Cardiac fibroblast (primary cell): ENCODE measurements around the genes ARL14 and PPM1L.

GRCh38 chr3:158217517-158218476 is 107.9 kb downstream of the RSRC1 start:
- RRBS = no CpG with 5 or more reads among the region's 4 CpGs

DNA sequence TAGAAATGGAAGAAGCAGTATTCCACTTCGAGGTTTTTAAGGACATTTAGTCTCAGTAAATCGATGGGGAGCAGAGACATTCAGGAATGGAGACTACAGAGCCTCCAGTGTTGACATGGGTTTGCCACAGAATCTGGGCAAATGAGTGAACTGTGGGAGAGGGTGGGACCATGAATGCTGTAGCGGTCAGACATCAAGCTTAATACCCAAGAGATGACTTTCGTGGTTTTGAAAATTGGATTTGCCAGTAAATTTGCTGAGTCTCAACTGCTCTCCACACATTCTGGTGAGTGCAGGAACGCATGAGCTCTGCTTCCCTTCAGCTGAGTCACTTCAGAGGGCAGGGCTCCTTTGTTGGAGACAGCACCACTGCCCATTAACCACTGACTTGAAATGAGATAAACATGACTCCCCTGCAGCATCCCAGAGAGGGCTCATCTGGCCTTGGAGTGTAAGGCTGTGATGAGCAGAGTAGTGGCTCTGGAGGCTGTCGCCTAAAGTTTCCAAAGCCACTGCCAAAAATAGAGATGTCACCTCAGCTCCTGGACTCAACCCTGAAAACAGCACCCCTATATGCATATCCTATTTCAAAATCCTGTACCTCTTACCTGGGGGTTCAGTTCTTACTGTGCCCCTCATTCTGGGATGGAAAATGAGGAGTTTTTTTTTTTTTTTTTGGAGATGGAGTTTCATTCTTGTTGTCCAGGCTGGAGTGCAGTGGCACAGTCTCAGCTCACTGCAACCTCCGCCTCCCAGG is 22.5 kb downstream of the RARRES1 start:
- RRBS = no CpG with 5 or more reads among the region's 7 CpGs

- RRBS = no CpG with 5 or more reads among the region's 14 CpGs
These were observed 32.3 kb downstream of the MFSD1 start for GRCh38 chr3:158833767-158834923.

GRCh38 chr3:159169653-159170322 is 100.7 kb downstream of the IQCJ start:
- RRBS = no CpG with 5 or more reads among the region's 2 CpGs

GRCh38 chr3:159804753-159805650 is 420.2 kb upstream of the C3orf80 start:
- RRBS = no CpG with 5 or more reads among the region's 5 CpGs

DNA sequence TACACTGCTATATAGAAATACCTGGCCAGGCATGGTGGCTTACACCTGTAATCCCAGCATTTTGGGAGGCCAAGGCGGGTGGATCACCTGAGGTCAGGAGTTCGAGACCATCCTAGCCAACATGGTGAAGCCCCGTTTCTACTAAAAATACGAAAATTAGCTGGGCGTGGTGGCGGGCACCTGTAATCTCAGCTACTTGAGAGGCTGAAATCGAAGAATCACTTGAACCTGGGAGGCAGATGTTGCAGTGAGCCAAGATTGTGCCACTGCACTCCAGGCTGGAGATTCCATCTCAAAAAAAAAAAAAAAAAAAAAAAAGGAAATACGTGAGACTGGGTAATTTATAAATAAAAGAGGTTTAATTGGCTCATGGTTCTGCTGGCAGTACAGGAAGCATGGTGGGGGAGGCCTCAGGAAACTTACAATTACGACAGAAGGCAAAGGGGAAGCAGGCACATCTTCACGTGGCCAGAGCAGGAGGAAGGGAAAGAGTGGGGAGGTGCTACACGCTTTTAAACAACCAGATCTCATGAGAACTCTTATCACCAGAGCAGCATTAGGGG is 374.9 kb upstream of the C3orf80 start:
- RRBS = no CpG with 5 or more reads among the region's 11 CpGs

DNA sequence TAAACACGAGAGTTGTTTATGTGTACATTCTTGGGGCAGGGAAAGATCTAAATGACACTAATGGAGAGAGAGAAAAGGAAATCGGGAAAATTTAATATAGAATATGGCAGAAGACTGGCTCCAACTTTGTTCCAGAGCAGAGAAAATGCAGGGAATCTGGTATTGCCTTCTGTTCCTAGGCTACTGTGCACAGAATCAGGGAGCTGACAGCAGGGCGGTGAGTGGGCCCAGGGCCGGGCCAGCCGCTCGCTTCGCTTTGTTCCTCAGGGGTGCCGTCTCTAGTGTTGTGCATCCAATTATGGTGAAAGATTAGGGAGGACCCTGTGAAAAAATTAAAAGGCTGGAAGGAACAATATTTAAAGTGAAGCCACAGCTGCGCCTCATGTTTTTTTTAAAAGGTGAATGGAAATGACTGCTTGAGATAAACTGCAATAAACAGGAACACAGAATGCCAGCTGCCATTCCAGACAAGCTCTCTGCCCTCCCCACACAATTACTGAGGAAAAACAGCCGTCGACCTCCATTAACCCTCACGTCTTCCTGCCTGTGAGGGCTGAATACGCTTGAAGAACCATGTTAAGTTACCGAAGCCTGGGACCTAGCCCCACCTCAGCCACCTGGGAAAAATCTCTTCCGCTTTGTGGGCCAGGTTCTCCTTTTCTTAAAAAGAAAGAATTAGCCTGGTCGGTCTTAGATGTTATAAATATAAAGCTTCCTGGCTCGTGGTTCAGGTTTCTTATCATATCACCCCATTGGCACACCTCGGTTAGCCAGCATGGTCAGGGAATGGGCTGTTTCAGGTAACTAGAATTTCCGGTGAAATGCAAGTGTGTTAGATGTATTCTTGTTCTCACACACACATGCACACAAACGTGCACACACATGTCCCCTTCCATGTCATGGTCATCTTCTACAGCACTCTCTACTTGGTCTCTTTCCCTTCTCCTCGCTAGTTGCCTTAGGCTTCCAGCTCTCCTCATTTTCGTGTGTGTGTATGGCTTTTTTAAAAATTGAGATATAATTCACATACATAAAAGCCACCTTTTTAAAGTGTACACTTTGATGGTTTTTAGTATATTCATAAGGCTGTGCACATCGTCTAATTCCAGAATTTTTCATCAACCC is 368.4 kb upstream of the C3orf80 start:
- RRBS = no CpG with 5 or more reads among the region's 23 CpGs

DNA sequence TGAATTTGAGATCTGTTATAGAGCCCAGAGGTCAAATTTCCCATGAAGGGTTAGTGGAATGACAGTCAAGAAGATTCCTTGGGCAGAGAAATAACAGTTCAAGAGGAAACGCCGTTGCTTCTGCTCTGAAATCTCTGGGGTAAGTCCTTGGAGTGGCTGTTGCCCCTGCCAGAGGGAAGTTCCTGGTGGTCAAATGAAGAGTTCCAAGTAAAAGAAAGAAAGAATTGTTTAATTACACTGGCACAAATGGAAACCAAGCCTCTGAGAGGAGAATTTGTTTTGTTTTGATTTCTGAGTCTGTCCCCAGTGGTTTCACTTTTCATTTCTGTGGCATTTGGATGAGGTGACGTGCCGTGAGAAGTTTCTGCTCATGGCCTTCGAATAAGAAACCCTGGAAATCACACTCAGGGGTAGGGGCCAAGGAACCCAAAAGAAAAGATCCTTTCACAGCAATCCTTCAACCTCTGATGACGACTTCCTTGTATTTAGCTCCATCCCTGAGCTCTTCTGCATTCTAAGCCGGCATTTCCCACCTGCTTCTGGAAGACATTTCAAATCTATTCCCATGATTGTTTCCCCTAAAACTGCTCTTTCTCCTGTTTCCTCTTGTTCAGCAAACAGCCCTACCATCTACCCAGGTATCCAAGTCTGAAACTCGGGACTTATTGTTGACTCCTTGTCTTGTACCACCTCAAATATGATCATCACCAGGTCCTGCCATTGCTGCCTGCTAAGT is 313.9 kb upstream of the C3orf80 start:
- RRBS = no CpG with 5 or more reads among the region's 8 CpGs

DNA sequence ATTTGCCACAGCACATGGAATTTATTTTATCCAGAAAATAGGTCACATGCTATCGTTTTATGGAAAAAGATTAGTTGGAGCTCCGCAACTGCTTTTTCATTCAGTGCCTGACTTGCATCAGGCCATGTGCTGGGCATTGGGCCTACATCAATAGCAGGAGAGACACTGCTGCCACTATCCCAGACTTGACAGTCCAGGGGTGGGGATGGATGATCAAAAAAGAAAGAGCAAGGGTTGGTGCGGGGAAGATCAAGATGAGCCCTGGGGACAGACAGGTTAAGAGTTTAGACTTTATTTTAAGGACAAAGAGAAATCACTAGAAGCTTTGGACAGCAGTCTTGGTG is 75.1 kb upstream of the C3orf80 start:
- RRBS = no CpG with 5 or more reads among the region's 3 CpGs

GRCh38 chr3:160374396-160374839 is 24.6 kb downstream of the IFT80 start:
- RRBS = no CpG with 5 or more reads among the region's 3 CpGs

DNA sequence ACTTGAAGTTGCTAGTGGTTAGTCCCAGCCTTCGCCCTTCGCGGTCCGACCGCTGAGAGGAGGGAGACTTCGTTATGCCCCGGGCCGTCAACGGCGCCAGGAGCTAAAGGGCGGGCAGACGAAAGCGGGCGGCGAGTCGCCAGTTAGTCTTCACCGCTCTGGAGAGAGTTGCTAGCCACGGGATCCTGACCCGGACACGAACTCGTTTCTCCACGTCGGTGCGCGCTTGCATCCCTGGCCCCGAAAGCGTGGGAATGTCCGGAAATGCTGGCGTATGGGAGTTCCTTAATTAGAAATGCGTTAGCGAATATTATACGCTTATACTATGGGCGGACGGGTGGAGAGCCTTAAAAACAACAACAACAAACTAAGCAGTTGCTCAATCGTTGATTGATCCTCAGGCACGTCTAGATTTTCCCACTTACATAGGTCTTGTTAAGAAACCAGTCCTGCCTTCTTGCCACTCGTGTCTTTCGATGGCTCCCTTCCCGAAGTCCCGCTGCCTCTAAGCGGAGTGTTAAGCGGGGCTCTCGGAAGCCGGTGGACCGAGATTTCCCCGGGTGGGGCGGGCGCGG is 836 bp downstream of the SMC4 start:
- RRBS = 1% methylated on average over 14 of the region's 49 CpGs

- RRBS = no CpG with 5 or more reads among the region's 4 CpGs
These were observed at the start of gene ARL14 for GRCh38 chr3:160676801-160677409. Gene ARL14 (plus strand): TSS chr3:160677160.

DNA sequence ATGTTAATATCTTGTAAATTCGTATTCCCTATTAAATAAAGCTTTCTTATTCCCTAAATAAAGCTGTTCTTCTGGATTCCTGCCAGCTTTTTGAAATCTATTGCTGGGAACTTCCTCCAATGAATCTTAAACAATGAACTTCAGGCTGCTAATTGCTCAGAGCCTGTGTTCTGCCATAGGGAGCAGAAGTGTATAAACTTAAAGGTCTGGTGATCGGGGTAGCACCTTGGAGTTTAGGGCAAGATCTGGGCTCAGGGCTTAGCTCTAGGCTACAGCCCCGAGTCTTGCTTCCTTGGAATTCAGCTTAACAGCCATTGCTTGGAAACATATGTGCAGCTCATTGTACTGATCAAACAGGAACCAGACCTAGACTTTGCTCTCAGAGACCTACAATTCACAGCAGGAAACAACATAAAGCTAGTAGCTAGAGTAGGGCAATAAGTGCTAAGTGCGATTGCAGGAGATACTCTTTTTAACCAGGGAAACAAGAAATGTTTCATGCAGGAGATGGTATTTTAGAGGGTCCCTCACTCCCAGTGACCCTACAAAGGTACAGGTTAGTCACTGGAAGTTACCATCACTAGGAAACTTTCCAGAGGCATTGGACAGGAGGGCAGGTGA is 1.5 kb downstream of the ARL14 start:
- RRBS = no CpG with 5 or more reads among the region's 4 CpGs

- RRBS = under 1% methylated on average over 18 of the region's 85 CpGs
These were observed at the start of gene PPM1L for GRCh38 chr3:160755742-160756614. Gene PPM1L (plus strand): TSS chr3:160756231.

GRCh38 chr3:160759319-160759835 is 3.3 kb downstream of the PPM1L start:
- RRBS = no CpG with 5 or more reads among the region's 4 CpGs

- RRBS = no CpG with 5 or more reads among the region's 3 CpGs
These were observed 41.0 kb downstream of the PPM1L start for GRCh38 chr3:160796771-160797694.

GRCh38 chr3:160948555-160948849 is 156.6 kb downstream of the B3GALNT1 start:
- RRBS = no CpG with 5 or more reads among the region's 2 CpGs

DNA sequence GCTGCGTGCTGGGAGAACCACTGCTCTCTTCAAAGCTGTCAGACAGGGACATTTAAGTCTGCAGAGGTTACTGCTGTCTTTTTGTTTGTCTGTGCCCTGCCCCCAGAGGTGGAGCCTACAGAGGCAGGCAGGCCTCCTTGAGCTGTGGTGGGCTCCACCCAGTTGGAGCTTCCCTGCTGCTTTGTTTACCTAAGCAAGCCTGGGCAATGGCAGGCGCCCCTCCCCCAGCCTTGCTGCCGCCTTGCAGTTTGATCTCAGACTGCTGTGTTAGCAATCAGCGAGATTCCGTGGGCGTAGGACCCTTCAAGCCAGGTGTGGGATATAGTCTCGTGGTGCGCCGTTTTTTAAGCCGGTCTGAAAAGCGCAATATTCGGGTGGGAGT is 914.6 kb downstream of the OTOL1 start:
- RRBS = no CpG with 5 or more reads among the region's 12 CpGs

- RRBS = no CpG with 5 or more reads among the region's 2 CpGs
These were observed 789.1 kb downstream of the SI start for GRCh38 chr3:164289252-164289520.

GRCh38 chr3:165193816-165194293 is 2.3 kb downstream of the SLITRK3 start:
- RRBS = no CpG with 5 or more reads among the region's 6 CpGs